ENCODE data around the genes CD302, GCA and GRB14.

DNA sequence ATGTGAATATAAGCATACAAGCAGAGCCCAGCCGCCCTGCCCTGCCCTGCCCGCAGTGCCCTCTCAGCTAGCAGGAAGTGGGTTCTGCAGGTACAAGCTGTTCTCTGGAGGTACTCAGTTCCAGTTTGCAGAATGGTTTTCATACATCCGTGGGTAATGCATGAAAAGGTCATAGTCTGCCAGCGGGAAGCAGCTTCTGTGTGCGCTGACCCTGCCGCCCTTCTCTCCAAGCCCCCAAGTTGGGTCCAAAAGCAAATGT lies 76.6 kb downstream of the WDSUB1 start:
- RRBS, 2 experiments = no CpG with 5 or more reads among the region's 6 CpGs

- RRBS, 2 experiments = no CpG with 5 or more reads among the region's 2 CpGs
Measured at GRCh38 chr2:159371536-159372015, 85.1 kb upstream of the WDSUB1 start.

GRCh38 chr2:159385014-159385404 lies 98.5 kb upstream of the WDSUB1 start:
- RRBS, 2 experiments = no CpG with 5 or more reads among the region's 3 CpGs

GRCh38 chr2:159635363-159635884 lies 19.1 kb upstream of the BAZ2B start:
- RRBS, 2 experiments = no CpG with 5 or more reads among the region's 4 CpGs

DNA sequence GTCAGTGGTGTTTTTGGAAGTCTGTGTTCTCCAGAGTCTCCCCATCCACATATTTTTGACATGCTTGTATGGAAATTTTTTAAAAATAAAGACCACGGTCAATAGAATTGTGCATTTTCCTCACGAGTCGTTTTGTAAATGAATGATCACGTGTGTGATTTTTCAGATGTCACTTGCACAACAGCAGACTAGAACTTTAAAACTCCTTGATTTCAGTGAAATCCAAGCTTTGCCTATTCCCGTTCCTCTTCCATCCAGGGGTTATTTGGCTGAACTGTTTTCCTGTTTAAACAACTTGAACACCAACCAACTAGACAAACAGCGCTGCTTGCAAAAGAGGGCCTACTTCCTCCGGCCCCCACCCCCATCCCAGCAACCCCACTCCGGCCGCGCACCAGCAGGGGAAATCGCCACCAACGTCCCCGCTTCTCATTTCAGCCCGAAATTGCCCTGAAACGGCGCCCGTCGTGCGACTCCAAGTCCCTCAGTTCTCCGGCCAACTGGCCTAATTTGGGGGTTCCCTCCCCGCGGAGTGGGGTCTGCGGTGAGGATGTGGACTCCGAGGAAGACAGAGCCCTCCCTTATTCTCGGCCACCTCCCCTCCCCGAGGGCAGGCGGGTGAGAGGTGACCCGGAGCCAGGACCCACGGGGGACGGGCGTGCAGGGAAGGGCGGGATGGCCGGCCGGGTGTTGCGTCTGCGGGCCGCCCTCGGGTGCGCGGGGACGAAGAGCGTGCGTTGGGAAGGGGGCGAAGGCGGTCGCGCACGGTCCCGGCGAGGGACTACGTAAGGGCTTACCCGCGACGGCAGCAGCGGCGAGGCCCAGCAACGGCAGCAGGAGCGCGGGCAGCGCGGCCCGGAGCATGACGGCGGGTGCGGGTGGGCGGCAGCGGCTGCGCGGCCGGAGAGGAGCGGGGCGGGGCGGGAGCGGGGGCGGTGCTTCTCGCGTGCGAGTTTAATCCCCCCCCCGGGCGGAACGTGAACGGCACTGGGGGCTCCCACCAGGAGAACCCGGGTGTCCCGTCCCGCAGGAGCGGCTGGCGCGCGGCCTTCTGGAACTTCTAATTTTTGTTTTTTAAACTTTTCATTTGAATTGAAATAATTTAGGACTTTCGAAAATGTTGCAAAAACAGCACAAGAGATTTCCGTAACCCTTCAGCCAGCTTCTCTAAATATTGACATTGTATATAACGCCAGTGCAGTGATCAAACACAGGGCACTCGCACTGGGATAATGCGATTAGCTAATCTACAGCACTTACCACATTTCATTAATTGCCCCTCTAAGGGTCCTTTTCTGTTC lies at the start of gene CD302:
CD302 (minus strand) TSS at position 874 of the 1,301 bp plus-strand sequence.
- RRBS, 2 experiments = 4 to 5% methylated on average over 56 to 61 of the region's 94 CpGs

GRCh38 chr2:160273604-160274834 lies 73.9 kb upstream of the ITGB6 start:
- RRBS, 2 experiments = no CpG with 5 or more reads among the region's 9 CpGs

DNA sequence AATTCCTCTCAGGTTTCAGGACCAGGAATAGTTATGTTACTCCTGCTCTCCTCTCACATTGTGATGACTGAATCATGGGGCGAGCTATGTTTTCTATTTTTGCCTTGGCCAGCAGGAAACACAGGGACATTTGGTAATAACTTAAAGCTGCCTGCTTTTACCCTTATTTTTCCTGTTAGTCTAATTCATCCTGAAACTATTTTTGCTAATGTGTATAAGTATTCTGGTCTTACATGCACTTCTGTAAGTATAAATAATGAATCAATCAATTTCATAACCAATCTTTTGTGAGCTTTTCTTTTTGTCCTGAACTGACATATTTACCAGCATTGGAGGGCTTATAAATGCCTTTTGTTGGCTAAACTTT lies 115.4 kb upstream of the ITGB6 start:
- RRBS, 2 experiments = no CpG with 5 or more reads among the region's 1 CpG

- RRBS, 2 experiments = no CpG with 5 or more reads among the region's 2 CpGs
Measured at GRCh38 chr2:160411029-160411579, 82.5 kb downstream of the RBMS1 start.

DNA sequence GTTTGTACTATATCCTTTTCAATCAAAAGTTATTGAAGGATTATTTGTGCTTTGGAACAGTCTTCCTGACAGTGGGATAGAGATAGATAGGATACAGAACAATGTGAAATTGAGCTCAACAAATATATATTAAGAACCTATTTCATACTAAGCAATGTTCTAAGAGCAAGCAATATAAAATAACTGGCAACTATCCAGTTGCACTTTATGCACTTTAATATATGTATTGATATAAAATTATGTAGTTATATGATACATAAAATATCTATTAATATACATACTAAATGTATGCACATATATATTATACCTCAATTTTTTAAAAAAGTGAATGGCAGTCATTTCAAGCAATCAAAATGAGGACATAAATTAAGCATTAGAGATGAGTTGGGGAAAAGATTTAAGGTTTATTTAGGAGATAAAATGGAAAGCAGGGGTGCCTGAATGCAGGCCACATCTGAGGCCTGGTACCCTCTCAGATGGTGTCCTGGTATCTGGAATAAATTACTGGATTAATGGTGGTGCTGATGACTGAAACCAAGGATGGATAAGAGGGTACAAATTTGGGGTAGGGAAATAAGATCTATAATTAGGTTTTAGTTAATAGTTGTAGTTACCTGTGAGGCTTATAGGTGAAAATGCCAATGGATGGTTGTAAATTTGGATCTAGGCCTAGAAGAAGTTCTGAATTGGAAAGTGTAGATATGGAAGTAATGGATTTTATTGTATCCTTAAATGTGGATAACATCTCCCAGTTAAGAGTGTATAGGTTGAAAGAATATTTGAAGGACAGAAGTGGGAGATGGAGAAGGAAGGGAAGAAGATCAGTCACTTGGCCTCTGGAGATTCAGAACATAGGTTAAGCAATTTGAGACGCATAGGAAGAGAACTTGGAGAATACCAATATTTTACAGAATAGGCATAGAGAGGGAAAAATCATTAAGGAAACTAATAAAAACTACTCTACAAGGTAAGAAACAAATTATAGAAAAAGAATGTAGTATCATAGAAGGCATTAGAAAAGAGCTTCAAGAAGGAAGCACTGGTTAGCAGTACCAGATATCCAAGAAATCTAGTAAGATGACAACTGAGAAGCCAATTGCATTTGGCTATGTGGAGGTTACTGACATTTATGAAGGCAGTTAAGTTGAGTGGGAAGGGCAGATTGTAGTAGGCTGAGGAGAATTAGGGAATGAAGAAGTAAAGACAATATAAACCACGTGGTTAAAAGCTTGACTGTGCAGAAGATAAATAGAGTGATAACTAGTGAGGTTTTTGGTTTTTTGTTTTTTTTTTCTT lies 24.4 kb downstream of the TANK start:
- RRBS, 2 experiments = no CpG with 5 or more reads among the region's 2 CpGs

- RRBS, 2 experiments = no CpG with 5 or more reads among the region's 8 CpGs
Measured at GRCh38 chr2:162013415-162014133, 60.4 kb downstream of the DPP4 start.

DNA sequence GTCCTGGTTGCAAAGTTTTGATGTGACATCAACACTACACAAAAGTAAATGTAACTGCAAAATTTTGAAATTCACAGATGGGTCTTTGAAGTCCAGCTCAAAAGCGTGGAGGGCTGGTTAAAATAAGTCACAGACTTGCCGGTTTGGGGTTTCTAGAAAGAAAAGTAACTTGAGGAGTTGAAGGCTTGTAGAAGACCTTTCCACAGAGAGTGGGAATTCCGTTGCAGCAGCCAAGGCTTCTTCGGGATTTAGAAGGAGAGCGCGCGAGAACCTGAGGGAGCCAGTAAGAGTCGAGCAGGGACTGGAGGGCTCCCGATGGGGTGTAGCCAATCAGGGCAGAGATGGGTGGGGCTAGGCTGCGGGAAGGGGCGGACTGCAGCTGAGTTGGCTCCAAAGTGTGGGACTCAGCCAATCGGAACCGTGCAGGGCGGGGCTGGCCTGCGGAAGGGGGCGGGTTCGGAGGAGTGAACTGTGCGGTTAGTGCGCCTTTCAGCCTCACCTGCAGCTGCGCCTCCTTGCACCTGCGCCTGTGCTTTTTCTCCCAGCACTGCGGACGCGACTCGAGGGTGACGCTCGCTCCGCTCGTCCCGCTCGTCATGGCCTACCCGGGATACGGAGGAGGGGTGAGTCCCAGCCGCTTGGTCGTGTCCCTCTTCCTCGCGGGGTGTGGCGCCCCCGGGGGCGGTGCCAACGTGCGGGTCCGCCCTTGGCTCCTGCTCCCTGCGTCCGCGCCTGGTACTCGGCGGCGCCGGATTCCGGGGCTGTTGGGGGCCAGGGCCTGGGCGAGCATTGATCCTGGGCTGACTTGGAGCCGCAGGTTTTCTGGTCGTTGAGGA lies at the start of gene GCA:
GCA (plus strand) TSS at position 480 of the 836 bp plus-strand sequence.
- RRBS, 2 experiments = under 1% methylated on average over 19 of the region's 54 CpGs

DNA sequence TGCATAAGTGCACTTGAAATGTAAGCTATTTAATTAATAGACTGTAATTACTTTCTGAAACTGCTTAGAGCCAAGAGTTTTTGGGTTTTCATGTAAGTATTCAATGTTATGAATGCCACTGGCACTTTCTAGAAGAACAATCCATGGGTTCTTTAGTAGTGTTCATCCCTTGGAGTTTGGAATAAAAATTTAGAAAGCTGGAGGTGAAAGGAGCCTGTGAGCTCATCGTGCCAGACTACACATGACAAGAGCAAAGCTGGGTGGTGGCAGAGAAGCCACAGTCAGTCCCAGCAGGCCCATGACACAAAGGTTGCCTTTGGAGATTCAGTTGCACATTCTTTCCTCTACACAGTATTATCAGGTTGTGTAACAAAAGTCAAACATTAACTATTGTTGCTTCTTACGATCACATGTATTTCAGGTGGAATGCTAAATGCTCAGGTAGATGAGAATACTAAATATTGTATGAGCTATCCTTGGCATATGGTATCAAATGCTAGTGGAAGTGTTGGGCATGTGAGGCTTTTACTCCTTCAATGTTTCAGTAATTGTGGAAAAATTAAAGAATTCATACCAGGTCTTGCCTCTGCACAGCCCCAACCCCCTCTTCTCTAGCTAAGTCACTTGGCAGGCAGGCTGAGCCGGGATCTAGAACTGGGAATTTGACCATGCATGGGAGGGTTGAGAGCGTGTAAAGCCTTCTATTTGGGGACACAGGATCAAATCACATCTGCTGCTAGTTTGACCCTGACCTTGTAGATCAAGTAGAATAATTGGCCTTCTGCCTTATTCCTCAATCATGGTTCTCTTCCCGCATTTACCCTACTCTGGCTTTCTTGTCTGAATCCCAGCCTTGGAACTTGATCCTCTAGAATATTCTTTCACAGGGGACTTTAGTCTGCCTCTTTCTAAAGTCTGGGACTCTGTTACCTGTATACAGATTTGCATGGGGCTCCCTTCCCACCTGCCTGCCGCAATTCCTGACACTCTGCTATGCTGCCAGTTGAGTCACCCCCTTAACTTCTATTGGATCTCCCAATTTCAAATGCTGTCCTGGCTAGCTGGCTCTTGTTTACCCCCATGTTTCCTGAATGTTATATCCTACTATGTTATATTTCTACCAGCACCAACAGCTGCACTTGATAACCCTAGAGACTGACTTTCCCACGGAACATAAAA lies 231.0 kb downstream of the GCA start:
- RRBS, 2 experiments = no CpG with 5 or more reads among the region's 7 CpGs

GRCh38 chr2:162710432-162710744 lies 128.2 kb downstream of the KCNH7 start:
- RRBS, 2 experiments = no CpG with 5 or more reads among the region's 3 CpGs

- RRBS, 2 experiments = 5 to 7% methylated on average over 32 to 39 of the region's 72 CpGs
Measured at GRCh38 chr2:164621350-164622223, at the start of gene GRB14. GRB14 (minus strand) TSS chr2:164621482.

DNA sequence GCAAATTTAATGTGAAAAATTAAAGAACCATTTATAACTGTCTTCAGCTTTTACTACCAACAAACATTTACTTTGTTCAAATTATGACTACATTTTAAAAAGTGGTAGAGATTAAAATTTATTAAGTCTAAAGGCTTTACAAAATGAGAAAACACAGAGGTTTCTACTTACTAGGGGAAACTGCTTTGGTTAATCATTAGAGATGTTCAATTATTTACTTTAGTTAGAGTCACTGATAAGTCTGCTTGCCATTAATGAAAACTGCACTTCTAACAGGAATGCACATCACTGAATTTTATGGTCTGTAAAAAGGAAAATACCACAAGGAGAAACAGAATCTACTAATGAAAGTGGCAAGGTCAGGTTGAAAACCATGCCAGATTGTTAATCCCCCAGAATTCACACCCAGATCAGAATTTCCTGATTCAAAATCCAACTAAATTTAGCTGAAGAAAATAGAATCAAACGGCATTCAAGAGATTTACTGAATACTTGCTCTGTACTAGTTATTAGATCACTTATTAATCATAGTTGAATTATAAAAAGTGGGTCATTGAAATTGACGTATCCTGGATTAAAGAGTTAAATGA lies 90.5 kb upstream of the GRB14 start:
- RRBS, 2 experiments = no CpG with 5 or more reads among the region's 2 CpGs

DNA sequence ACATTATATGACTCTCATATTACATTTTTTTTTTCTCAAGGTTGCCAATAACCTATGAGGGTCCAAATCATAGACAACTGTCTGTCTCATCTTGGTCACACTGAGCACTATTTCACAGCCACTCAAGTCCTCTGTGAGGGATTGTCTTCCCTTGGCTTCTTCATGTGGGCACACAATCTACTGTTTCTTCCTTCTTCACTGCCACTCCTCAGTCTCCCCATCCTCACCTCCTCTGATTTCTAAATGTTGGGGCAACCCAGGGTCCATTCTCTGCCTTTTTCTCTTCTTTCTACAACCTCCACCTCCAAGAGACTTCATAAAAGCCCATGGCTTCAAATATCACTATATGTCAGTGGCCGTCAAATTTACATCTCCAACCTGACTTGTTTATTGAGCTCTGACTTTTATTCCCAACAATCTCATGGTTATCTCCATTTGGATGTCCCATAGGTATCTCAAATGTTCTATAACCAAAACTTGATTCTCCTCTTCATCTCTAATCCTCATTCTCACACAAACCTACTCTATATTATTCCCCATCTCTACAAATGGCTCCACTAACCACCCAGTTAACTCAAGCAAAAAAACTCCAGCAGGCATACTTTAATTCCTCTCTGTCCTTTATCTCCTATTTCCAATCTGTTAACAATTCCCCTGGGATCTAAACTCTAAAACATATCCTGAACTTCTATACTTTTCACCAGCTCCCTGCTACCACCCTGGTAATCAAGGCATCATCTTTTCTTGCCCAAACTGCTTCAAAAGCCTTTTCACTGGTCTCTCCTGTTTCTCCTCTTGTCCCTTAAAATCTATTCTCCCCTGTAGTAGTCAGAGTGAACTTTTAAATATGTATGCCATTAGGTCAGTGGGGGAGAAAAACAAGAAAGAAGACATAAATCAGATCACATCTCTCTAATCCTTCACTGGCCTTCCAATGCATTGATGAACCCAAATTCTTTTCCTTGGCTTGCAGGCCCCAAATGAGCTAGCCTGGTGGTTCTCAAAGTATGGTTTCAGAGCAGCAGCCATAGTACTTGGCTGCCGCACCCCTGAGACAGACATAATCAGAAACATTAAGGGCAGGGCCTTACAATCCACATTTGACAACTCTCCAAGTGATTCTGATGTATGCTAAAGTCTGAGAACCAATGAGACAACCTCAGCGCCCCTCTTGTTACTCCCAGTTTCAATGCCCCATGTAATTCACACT lies 91.4 kb downstream of the COBLL1 start:
- RRBS, 2 experiments = no CpG with 5 or more reads among the region's 3 CpGs

DNA sequence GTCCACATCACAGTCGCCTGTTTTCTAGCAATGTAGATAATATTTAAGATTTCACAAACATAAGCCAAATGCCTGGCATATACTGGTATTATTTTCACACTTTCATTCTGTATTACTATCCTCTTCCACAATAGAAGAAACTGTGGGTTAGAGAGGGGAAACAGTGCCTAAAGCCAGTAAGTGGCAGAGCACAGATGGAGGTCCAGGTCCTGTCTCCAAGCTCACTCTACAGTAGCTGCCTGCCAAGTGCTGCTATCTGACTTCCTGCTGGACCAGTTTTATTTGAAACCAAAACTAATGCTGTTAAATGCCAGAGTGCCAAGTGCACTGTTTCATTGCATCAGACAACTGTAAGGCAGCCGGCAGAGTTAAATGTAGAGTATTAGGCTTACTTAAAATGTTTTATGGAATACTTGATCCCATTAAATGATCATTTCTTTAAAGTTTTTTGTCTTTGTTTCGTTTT lies 15.2 kb downstream of the COBLL1 start:
- RRBS, 2 experiments = no CpG with 5 or more reads among the region's 3 CpGs

DNA sequence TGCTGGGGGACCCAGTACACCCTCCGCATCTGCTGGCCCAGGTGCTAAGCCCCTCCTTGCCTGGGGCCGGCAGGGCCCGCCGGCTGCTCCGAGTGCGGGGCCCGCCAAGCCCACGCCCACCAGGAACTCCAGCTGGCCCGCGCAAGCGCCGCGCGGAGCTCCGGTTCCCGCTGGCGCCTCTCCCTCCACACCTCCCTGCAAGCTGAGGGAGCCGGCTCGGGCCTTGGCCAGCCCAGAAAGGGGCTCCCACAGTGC lies 39.6 kb upstream of the SLC38A11 start:
- RRBS, 2 experiments = 5 to 8% methylated on average over 7 of the region's 19 CpGs

GRCh38 chr2:165794467-165795017 lies 495 bp upstream of the GALNT3 start:
- RRBS, 2 experiments = no CpG with 5 or more reads among the region's 18 CpGs